Upper lobe of left lung (tissue), 5 donors: Measurements from ENCODE around the gene PCDH10.

- PRO-cap, 2 experiments: no peak in any of the 2 experiments
- RAMPAGE, long total RNA, 4 experiments: no peak in any of the 4 experiments
These were observed 92.3 kb upstream of the SPRY1 start for GRCh38 chr4:123303932-123305129.

GRCh38 chr4:123398221-123398662, 1.6 kb downstream of the SPRY1 start:
- PRO-cap, 2 experiments: peak in 2 of 2 experiments; most common plus-strand start chr4:123398618 (in 2); most common minus-strand start chr4:123398307 (in 1)
- RAMPAGE, long total RNA, 4 experiments: start-site peak on the plus strand in 1 of 4 experiments, at chr4:123398419-123398447 at its widest, 20 reads per replicate

- PRO-cap, 2 experiments: peak in 2 of 2 experiments; most common plus-strand start chr4:123399511 (in 1); most common minus-strand start chr4:123399377 (in 1)
- RAMPAGE, long total RNA, 4 experiments: start-site peak on the plus strand in 2 of 4 experiments, at chr4:123399494-123399653 at its widest, 5 to 30 reads per replicate
These were observed 2.4 kb downstream of the SPRY1 start for GRCh38 chr4:123398663-123399712.

DNA sequence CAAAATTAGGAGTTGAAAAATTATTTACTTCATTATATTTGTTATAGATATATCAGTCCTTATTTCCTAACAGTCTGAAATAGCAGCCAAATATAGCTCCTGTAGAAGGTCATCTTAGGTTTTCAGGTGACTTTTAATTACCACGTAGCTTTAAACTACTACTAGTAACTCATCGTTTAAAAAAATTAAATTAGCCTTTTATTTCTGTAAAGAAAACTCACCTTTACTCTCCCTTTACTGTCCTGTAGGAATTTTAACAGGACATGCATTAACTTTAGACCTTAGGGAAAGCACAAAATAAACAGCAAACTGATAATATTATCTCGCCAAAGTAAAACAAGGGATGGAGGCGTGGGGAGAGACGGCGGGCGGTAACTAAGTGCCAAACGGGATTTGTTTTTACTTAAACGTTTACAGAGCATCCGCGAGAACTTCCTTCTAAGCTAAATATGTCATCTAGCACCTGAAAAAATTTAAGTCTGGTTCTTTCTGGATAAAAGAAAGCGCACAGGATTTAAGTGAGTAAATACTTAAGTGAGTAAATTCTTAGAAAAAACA, 108.3 kb downstream of the SPRY1 start:
- PRO-cap, 2 experiments: no peak in any of the 2 experiments
- RAMPAGE, long total RNA, 4 experiments: no peak in any of the 4 experiments

- PRO-cap, 2 experiments: no peak in any of the 2 experiments
- RAMPAGE, long total RNA, 4 experiments: no peak in any of the 4 experiments
These were observed 204.8 kb downstream of the SPRY1 start for GRCh38 chr4:123601344-123601794.

DNA sequence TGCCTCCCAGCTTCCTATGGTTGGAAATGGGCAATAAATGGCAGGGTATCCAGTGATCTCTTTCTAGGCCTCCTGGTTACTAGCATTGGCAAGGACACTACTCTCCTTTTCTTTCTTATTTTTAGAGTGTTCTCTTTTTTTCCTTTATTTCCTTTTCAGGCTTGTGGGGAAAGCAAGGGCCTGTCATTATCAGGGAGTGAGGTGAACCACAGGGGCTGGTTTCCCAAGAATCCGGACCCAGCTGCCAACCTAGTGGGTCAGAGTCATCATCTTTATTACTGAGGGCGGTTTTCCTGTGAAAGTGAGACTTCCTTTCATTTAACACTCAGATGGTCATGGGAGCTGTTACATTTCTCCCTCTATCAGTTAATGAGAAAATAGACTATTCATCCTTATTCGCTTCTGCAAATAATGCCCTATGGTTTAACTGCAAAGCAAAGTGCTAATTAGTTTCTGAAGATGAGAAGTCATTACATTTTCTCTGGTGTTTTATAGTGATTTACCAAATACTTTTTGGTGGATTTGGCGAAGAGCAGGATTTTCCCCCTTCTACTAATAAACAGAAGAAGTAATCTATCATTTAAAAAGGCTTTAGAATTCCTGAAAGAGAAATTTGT, 224.8 kb downstream of the SPRY1 start:
- PRO-cap, 2 experiments: no peak in any of the 2 experiments
- RAMPAGE, long total RNA, 4 experiments: no peak in any of the 4 experiments

- PRO-cap, 2 experiments: no peak in any of the 2 experiments
- RAMPAGE, long total RNA, 4 experiments: no peak in any of the 4 experiments
These were observed 389.0 kb downstream of the SPRY1 start for GRCh38 chr4:123785455-123786103.

GRCh38 chr4:123984777-123985226, 588.2 kb downstream of the SPRY1 start:
- PRO-cap, 2 experiments: no peak in any of the 2 experiments
- RAMPAGE, long total RNA, 4 experiments: no peak in any of the 4 experiments

- PRO-cap, 2 experiments: no peak in any of the 2 experiments
- RAMPAGE, long total RNA, 4 experiments: no peak in any of the 4 experiments
These were observed 279.0 kb downstream of the ANKRD50 start for GRCh38 chr4:124433468-124433951.

DNA sequence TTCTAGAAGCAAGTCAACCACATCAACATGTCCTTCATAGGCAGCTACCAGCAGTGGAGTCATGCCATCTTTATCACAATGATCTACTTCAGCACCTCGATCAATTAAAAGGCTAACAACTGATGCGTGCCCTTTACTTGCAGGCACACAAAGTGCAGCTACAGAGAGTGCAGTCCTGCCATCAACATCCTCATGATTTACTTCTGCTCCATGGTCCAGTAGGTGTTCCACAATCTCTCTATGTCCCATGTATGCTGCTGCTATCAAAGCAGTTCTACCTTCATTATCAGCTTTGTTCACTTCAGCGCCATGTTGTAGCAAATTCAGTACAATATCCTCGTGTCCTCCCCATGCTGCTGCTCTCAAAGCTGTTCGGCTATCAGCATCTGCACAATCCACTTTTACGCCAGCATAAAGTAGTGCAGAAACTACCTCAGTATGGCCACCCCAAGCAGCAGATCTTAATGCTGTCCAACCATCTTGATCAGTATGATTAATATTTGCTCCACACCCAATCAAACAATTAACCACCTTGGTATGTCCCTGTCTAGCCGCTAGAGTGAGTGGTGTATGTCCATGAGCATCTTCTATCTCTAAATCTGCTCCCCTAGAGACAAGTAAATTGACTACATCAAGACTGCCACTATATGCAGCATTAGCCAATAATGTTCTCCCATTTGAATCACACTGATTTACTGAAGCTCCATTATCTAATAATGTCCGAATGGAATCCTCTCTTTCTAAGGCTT, 41.4 kb downstream of the ANKRD50 start:
- PRO-cap, 2 experiments: no peak in any of the 2 experiments
- RAMPAGE, long total RNA, 4 experiments: start-site peak on the minus strand in 1 of 4 experiments, centred at position 591 of the sequence, 22 reads per replicate

DNA sequence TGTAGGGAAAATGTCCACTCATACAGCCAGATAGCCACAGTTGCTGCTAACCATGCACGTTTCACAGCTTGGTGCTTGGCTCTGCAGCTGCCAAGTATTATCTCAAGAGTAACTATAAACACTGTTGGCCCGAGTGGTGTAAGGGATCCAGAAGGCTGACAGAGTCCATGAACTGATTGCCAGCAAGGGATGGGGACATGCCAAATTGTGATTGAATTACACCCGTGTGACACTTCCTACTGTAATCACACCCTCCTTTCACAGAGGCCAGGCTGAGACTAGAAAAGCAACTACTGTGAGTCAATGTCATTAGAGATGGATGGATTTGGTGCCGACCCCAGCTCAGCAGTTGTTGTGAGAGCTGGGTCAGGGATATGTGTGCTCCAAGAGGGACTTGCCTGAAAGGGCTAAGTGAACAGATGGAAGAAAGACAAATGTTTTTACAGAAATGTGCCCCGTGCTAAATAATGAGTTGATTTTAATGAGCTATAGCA, 224.0 kb upstream of the ANKRD50 start:
- PRO-cap, 2 experiments: no peak in any of the 2 experiments
- RAMPAGE, long total RNA, 4 experiments: no peak in any of the 4 experiments

DNA sequence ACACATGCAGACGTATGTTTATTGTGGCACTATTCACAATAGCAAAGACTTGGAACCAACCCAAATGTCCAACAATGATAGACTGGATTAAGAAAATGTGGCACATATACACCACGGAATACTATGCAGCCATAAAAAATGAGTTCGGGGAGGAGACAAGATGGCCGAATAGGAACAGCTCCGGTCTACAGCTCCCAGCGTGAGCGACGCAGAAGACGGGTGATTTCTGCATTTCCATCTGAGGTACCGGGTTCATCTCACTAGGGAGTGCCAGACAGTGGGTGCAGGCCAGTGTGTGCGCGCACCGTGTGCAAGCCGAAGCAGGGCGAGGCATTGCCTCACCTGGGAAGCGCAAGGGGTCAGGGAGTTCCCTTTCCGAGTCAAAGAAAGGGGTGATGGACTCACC, 612.3 kb upstream of the INTU start:
- PRO-cap, 2 experiments: no peak in any of the 2 experiments
- RAMPAGE, long total RNA, 4 experiments: no peak in any of the 4 experiments

- PRO-cap, 2 experiments: peak in 1 of 2 experiments; most common minus-strand start chr4:127782751 (in 1)
- RAMPAGE, long total RNA, 4 experiments: no peak in any of the 4 experiments
These were observed 489 bp downstream of the HSPA4L start for GRCh38 chr4:127782453-127783169.

GRCh38 chr4:127964406-127964954, 493 bp downstream of the MFSD8 start:
- PRO-cap, 2 experiments: no peak in any of the 2 experiments
- RAMPAGE, long total RNA, 4 experiments: no peak in any of the 4 experiments

- PRO-cap, 2 experiments: no peak in any of the 2 experiments
- RAMPAGE, long total RNA, 4 experiments: no peak in any of the 4 experiments
These were observed 23.9 kb upstream of the LARP1B start for GRCh38 chr4:128037208-128037524.

- PRO-cap, 2 experiments: no peak in any of the 2 experiments
- RAMPAGE, long total RNA, 4 experiments: no peak in any of the 4 experiments
These were observed 180.9 kb upstream of the PGRMC2 start for GRCh38 chr4:128468448-128468999.

GRCh38 chr4:128517655-128518329, 230.2 kb upstream of the PGRMC2 start:
- PRO-cap, 2 experiments: no peak in any of the 2 experiments
- RAMPAGE, long total RNA, 4 experiments: no peak in any of the 4 experiments

- PRO-cap, 2 experiments: no peak in any of the 2 experiments
- RAMPAGE, long total RNA, 4 experiments: start-site peak on the plus strand in 1 of 4 experiments, at chr4:128831738-128831991 at its widest, 8 reads per replicate
These were observed 22.2 kb downstream of the JADE1 start for GRCh38 chr4:128831460-128832269.

DNA sequence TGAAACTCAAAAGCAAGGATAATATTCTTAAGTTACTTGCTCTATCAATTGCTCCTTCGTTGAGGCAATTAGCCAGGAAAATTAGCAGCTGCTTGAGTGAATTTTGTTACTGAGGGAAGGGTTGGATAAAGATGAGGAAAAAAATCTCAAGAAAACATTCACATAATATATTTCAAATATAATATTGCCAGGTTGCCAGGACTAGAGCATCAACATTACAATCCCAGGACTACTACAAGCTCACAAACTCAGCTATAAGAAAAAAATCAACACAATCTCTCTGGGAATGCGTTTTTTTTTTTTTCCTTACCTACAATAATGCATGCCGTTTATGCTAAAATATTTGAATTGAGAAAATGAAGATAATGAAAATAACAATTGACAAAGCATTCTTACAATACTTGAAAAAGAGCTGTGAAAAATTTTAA, 1129.1 kb downstream of the C4orf33 start:
- PRO-cap, 2 experiments: no peak in any of the 2 experiments
- RAMPAGE, long total RNA, 4 experiments: no peak in any of the 4 experiments

- PRO-cap, 2 experiments: peak in 2 of 2 experiments; most common plus-strand start chr4:133149294 (in 2); most common minus-strand start chr4:133149115 (in 1)
- RAMPAGE, long total RNA, 4 experiments: start-site peak on the plus strand in 1 of 4 experiments, at chr4:133149287-133149294 at its widest, 11 reads per replicate
These were observed at the start of gene PCDH10 for GRCh38 chr4:133148834-133149692. Gene PCDH10 (plus strand): TSS chr4:133149294.